Bronchus (tissue), 1 donor: ENCODE measurements around a stretch of chr17.

DNA sequence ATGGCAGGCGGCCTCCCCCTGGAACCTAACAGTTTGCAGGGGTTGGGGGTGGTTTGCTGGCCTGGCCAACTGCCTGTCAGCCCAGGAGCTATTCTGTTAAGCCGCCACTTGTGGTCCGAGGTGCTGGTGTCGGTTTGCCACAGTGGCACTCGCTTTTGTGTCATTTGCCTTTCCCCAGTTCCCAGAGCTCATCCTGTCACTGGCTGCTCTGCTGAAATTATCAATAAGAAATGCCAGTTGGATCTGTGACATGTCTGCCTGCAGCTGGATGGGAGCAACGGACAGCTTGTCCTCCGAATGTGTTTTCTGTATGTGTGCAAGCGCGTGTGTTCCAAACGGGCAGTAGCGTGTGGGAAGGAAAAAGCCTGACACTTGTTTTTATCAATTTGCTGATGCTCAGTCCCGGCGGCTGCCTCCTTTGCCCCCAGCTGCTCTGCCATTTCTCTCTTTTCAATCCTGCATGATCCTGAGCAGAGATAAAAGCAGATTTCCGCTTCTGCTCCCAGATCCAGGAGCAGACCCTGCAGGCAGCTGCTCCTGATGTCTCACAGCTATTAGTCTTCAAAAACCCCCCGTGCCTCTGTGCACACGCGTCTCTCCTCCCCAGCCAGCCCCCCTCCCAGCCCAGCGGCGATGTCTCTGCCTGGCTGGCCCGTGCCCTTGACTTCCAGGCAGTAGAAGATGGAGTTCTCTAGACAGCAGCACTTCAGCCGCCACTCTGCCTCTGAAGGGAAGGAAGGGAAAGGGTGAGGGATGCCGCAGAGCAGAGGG lies 4.0 kb downstream of the PRCD start:
- PRO-cap: no peak

DNA sequence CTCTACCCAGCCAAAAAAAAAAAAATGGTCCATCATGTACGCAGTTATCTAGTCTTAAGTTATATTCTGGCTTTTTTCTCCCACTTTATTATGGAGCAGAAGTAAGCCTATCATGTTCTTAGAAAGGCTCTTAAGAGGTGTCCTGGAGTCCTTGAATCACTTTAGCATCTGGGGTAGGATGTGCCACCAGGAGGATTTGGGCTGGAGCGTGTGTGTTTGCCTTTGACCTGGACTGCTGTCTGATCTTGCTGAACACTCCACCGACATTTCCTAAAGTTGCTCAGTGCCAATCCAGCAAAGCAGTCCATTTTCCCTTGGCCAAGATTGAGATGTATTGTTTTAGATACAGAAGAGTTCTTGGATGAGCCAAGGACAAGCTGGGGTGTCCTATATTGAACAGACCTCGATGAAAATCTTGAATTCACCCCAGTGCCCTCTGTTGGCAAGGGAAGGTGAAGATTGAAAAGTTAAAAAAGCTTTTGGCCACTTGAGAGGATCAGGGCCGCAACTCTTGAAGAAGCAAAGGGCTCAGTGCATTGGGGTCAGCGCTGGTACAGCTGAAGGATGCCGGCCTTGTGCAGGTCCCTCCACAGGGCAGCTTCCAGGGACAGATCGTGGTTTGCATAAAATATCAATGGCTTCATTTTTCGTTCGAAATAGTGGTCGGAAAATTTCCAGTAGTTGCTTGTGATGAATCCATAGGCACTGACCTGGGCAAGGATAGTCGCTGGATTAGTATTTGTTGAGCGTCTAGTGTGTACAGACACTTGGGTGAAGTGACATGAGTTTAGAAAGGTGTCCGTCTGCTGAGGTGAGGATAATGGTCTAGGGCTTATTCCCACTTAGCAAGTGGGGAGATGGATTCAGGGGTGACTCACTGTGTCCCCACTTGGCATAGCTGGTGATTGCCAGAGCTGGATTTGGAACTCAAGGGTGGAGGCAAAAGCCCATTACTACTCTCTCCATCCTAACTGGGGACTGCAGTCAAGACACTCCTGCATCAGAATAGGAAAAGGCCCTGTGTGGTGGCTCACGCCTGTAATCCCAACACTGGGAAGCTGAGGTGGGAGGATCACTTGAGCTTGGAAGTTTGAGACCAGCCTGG lies 19.7 kb downstream of the ST6GALNAC2 start:
- PRO-cap: no peak

DNA sequence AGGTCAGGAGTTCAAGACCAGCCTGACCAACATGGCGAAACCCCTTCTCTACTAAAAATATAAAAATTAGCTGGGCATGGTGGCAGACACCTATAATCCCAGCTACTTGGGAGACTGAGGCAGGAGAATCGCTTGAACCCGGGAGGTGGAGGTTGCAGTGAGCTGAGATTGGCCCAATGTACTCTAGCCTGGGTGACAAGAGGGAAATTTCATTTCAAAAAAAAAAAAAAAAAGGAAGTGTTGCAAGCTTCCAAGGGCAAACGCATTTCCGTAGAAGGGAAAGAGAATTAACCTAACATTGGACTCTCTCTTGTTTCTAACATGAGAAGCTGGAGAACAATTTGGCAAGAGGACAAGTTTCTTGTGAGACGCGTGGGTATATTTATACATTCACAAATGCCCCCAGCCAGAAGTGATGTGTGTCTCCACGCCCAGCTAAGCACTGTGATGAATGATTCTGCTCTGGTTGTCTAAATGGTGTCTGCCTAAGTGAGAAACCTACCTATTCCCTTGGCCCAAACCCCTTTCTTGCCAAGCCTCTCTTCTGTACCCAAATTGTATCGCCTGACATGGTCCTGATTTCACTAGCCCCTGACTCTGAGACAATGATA lies 14.0 kb upstream of the ST6GALNAC2 start:
- PRO-cap: unidirectional peak, plus-strand start at position 409 of the sequence

- PRO-cap: bidirectional peak, plus-strand start at chr17:76645804, minus-strand start at chr17:76645709
Observed at GRCh38 chr17:76645521-76645886, 1.9 kb upstream of the ST6GALNAC1 start.

DNA sequence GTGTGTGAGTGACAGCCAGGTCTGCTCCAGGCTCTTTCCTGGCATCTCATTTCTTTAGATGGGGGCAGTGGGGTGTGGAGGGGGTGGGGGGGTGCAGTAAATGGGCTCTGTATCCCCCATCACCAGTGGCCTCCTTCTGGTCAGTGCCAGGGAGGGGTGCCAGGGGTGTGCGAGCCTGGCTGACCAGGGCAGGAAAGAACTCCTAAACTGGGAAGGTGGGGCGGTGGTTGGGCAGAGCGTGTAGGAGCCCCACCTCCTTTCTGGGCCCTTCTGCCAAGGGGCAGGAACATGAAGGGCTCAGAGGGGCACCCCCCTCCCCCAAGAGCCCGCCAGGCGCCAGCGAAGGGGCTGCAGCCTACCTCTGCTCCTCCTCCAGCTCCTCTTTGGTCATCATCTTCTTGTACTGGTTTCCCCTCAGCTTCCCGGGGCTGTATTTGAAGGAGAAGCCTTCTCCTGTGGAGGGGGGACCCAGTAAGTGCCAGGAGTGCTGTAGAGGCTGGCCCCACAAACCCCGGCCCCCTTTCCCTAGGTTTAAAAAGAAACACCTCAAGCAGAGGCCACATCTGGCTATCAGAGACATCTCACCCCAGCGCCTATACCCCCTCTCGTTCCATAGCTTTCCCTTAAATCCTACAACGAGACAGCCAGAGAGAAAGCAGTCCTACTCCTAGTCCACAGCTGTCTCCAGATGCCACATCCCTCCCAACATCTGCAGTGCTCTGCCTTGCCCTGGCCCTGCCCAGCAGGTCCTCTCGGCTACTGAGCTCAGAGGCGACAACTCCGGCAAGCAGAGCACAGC lies 25.9 kb downstream of the MXRA7 start:
- PRO-cap: no peak

DNA sequence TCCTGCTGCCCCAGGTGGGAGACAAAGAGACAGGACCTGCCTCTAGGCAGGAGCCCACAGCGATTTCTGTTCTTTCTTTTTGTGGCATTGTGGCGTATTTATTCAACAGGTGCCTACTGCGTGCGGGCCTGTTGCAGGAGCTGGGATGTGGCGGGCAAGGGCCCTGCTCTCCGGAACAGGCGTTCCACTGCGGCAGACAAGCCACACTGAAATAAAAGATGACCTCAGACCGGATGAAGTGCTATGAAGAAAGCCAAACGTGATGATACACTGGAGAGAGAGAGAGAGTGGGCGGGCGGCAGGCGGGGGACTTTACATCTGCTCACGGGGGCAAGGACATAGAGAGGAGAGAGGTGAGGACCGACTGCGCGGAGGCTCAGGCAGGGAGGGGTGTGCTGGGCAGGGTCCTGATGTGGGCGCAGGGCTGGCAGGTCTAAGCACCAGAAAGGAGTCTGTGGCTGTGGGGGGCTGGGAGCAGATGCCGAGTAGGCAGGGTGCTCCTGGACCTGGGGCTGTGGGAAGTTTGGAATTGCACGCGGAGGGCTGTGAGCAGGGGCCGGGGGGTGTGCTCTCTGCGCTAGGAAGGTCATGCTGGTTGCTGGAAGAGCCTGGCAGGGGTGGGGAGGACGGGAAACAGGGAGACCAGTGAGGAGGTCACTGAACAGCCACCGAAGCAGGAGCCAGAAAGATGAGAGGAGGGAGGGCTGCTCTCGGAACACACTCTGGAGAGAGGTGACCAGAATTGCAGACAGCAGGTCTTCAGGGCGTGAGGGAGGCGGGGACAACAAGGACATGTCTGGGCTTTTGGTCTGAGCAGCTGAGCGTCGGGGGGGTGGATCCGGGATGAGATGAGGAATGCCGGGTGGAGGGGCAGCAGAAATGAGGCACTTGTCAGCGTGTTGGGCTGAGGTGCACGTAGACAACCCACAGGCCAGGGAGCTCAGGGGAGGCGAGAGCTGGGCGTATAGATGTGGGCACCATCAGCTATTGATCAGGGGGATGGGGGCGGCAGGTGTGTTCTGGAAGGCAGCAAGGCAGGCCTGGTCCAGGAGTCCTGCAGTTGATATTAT lies 9.9 kb downstream of the MXRA7 start:
- PRO-cap: bidirectional peak, plus-strand start at position 341 of the sequence, minus-strand start at position 212 of the sequence

GRCh38 chr17:76709904-76710517 lies 754 bp downstream of the MXRA7 start:
- PRO-cap: unidirectional peak, plus-strand start at chr17:76710299

- PRO-cap: no peak
Observed at GRCh38 chr17:76733786-76734336, 3.3 kb downstream of the SRSF2 start.

DNA sequence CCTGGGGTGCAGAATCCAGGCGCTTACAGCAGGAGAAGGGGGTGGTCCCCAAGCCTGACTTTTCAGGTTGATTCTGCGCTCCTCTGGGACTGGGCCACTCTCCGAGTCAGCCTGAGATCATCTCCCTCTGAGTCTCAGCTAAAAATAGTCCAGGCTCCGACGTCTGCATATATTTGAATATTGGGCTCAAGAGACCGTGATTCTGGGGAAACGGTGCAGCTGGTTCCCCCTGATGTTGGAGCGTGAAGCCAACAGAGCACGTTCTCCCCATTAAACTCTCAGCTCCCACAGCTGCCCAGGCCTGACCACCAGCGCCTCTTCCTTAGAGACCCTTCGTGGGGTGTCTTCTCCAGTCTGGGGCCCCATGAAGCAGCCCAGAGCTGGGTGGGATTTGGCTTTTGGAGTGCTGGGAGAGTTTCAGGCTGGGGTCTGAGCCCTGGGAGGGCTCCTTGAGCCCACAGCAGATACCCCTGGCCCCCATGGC lies 90.0 kb downstream of the MGAT5B start:
- PRO-cap: no peak

DNA sequence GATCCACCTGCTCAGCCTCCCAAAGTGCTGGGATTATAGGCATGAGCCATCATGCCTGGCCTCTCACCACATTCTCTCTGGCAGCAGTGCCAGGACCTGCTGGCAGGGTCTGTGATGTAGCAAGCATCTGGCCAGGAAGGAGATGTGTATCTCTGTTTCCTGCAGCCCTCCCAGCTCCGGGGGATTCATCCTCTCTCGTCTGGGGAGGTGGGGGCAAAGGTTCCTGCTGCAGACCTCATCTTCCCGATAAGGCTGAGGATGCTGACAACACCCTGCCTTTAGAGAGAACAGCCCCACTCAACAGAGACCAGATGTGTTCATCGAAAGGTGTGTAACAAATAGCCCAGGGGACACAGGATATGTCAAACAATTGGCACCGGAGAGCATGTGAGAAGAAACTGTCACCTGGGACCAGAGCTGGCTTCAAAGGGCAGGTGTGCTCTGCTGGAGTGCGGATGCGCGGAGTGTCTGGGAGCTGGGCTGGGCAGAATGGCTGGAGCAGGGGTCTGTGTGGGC lies 54.8 kb upstream of the SEC14L1 start:
- PRO-cap: no peak

DNA sequence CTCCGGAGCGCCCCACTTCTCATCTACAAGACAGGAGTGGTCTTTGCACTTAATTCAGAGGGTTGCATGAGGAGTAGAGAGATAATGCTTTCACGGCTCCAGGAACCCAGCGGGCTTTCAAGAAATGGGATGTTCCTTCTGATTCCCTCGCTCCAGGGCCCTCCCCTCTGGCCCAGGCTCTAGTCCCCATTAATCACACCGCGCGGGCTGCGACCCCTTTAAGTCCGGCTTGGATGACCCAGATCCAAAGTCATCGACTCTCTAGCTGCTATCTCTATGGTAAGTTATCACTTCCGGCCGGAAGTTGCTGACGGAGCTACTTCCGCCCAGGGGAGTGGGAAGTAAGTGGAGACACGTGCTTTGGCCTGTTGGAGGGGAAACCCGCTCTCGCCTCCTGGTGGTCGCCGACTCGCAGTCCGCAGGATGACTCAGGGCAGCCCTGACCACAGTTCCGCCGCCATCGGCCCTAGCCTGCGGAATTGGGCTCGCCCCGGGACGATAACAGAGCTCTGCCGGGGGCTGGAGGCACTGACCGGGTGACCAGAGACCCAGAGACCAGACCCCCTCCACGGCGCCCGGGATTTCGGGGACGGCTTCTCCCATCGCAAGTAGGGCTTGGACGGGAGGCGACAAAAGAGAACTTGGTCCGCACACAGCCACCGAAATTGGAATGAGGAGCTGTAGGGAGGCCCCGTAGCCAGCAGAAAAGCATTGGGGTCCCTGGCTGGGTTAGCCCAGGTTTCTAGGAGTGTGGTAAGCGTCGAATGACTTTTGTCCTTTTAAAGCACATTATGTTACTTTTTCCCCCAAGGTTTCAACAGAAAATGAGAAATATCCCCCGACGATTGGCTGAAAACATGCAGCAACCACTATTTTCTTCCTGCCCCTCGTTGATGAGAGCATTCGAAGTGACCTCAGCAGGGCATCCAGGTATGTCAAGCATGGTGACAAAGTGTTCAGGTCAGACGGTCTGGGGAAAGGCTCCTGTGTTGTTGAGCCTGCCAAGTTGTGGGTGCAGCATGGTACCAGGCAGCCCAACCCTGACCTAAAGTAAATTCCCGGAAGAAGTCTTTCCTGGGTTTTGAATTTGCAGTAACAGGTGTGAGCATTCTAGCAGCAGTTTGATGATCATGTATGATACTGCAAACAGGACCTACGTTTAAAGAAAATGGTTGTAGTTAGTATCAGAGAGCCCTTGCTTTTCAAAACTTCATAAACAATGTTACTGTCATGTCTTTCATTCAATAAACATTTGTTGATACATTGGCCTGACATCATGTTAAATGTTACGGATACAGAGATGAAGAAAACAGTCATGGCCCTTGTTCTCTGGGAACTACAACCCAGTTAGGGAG lies 52.0 kb upstream of the SEC14L1 start:
- PRO-cap: bidirectional peak, plus-strand start at position 325 of the sequence, minus-strand start at position 263 of the sequence

DNA sequence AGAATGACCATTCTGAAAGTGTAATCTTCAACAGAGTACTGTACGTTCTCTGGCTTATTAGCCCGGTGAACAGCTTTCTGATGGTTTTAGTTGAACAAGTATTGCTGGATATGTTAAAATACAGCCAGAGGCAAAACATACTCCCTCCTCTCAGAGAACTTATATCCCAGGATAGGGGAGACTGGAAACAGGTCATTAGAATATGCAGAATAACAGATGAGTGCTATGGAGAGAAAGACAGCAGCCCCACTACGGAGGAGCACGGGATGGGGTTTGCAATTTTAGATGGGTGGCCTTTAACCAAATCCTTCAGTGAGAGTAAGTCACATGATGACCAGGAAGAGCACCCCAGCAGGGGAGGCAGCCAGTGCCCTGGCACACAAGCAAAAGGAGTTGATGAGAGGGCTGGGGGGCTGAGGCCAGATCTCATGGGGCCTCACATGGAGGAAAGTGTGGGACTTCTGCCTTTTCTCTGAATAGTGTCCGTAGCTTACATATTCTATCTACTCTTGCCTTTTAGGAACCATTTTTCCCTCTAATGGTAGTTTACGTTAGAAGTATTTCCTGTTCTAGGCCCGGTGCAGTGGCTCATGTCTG lies 43.0 kb upstream of the SEC14L1 start:
- PRO-cap: no peak

- PRO-cap: no peak
Observed at GRCh38 chr17:77109701-77110615, 30.8 kb upstream of the SEC14L1 start.

DNA sequence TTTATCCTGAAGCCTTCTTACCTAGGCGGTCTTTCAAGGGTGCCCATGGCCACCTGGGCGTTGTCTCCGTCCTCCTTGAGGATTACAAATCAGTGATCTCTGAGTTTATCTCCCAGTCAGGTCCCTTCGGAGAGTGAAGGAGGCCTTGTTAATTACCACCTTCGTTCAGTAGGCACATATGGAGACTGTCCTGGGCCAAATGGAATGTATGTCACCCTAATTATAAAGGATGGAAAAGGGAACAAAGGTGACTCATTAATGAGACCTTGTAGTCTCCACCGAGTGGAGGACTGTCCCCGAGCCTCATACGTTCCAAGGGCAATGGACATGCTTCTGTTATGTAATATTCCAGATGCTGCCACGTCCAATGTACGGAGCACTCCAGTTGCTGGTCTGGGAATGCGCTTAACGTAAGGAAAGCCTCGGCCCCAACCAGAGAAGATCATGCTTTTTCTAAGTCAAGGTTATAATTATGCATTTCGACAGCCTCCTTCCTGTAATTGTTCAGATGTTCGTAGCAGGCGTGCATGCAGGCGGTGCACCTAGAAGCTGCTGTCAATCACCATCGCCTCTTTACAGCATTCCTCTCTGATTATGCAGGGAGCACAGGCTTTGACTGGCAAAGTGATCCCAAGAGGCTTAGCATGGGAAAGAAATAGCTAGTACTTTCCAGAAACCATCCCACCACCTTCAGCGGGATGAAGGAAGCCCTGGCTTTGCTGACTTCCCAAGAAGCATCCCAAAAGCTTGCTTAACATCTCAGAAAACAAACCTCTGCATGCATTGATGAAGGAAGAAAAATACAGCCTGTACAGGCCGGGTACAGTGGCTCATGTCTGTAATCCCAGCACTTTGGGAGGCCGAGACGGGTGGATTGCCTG lies 22.3 kb upstream of the SEC14L1 start:
- PRO-cap: no peak

GRCh38 chr17:77207548-77208298 lies 67.0 kb downstream of the SEC14L1 start:
- PRO-cap: no peak

DNA sequence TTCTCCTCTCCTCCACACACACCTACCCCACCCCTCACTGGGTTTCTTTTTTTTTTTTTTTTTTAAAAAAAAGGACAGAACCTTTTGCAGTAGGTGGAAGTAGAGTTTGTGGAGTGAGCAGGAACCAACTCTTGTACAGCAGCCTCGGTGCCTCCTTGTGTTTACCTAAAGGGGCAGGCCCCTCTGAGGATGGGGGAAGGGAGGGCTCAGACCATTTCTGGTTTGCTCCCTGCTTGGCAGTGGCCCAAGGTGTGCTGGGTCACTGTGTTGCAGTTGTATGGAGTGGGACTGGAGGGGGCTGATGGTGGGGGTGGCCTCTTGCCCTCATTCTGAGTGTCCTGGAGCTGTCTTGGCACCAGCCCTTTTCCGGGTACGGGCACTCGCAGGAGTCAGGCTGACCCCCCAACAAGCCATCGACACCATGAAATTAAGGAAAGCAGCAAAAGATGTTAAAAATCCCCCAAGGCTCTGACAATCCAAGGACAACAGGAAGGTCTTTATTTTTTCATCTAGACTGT lies 1.9 kb downstream of the SEPTIN9 start:
- PRO-cap: bidirectional peak, plus-strand start at position 102 of the sequence, minus-strand start at position 157 of the sequence

DNA sequence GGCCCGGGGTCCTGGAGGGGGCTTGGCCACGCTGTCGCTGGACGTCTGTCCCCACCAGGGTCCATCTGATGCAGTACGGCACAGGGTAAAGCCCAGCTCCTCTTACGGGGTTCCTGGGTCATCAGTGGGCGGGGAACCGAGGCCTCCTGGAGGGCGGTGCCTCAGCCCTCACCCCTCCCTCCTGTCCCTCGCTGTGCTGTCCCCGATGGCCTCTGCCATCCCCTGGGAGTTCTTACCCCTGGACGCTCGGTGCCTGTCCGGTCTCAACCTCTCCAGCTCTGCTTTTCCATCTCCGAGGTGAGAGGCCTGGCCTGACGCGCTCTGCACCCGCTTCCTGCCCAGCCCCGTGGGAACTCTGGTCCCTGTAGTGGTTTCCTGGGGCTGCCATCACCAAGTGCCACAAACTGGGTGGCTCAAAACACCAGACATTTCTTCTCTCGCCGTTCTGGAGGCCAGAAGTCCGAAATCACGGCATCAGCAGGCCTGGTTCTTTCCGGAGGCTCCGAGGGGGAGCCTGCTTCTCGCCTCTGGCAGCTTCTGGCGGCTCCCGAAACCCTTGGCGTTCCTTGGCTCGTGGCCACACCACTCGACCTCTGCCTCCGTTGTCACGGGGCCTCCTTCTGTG lies 42.3 kb downstream of the SEPTIN9 start:
- PRO-cap: bidirectional peak, plus-strand start at position 443 of the sequence, minus-strand start at position 336 of the sequence; unidirectional peak, minus-strand start at position 539 of the sequence

- PRO-cap: no peak
Observed at GRCh38 chr17:77377013-77377802, 95.9 kb downstream of the SEPTIN9 start.

GRCh38 chr17:77379465-77380473 lies 98.5 kb downstream of the SEPTIN9 start:
- PRO-cap: no peak

GRCh38 chr17:77388141-77389164 lies 107.2 kb downstream of the SEPTIN9 start:
- PRO-cap: no peak